ENCODE data around the genes ACBD4 and RPRML.

GRCh38 chr17:45135181-45135972 is at the start of gene ACBD4:
Gene ACBD4 (plus strand): TSS chr17:45135687.
- PRO-cap = unidirectional peak, plus-strand start at chr17:45135690
- RRBS = no CpG with 5 or more reads among the region's 41 CpGs

- PRO-cap = no peak
- RRBS = 100% methylated on average over 1 of the region's 21 CpGs
Measured at GRCh38 chr17:45142771-45143668, 5.3 kb upstream of the HEXIM1 start.

GRCh38 chr17:45150680-45151228 is 2.5 kb downstream of the HEXIM1 start:
- PRO-cap = no peak
- RRBS = no CpG with 5 or more reads among the region's 6 CpGs

- PRO-cap = no peak
- RRBS = no CpG with 5 or more reads among the region's 1 CpG
Measured at GRCh38 chr17:45158137-45158396, 3.6 kb upstream of the HEXIM2 start.

GRCh38 chr17:45158397-45158793 is 3.3 kb upstream of the HEXIM2 start:
- PRO-cap = no peak
- RRBS = no CpG with 5 or more reads among the region's 1 CpG

- PRO-cap = no peak
- RRBS = 8% methylated on average over 9 of the region's 13 CpGs
Measured at GRCh38 chr17:45222007-45222114, 176 bp downstream of the FMNL1 start.

- PRO-cap = no peak
- RRBS = 7% methylated on average over 44 of the region's 49 CpGs
Measured at GRCh38 chr17:45222115-45222609, 477 bp downstream of the FMNL1 start.

DNA sequence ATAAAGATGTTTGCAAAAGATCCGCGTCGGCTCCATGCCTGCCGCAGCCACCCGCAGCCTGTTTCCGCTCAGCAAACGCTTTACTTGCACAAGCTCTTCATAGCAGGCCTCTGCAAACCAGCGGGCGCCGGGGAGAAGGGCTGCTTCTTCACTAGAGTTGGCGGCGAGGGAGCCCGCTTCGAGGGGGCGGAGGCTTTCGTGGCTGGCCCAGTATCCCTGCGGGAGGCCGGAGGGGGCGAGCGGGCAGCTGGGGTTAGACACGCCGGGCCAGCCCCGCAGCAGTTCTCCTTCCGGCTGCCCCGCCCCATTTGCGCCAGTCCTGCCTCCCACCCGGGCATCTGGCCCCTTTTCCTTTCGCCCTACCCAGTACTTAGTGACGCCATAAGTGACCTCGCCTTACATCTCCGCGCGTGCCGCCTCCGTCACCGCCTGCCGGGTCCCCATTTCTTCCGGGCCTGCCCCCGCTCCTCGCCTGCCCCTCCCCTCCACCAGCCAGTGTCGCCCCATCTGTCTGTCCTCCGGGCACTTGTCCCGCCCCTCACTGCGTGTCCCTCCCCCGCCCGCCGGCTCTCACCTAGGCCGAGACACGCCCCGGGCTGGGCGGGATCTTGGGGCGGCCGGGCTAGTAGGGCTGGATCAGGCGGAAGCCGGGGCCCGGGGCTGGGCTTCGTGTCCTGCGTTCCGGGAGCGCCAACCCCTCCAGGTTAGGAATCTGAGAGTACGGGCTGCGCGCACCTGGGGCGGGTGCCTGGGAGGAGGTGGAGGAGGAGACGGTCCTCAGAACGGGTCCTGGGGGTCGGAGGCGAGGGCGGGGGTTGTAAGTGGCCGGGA is 14.4 kb downstream of the SPATA32 start:
- PRO-cap = bidirectional peak, plus-strand start at position 707 of the sequence, minus-strand start at position 310 of the sequence
- RRBS = 2% methylated on average over 28 of the region's 70 CpGs

DNA sequence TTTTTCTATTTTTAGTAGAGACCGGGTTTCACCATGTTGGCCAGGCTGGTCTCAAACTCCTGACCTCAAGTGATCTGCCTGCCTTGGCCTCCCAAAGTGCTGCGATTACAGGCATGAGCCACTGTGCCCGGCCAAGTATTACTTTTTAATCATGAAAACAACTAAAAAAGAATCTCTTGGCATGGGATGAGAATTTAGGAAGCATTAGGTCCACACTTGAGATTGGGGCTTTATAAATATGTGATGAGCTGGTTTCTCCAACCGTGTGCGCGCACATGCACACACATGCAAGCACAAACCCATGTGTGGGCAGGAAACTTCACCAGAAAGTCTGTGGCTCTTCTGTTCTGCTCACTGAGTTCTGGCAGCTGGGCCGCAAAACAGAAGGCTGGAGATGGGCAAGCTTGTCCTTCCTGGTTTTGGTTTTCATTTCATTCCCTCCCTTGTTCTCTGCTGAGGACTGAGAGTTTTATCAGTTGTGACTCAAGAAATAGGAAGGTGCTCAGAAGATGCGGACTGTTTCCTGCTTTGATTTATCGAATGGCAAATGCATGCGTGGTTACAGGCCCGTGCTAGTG is 14.3 kb downstream of the MAP3K14 start:
- PRO-cap = no peak
- RRBS = no CpG with 5 or more reads among the region's 11 CpGs

- PRO-cap = no peak
- RRBS = no CpG with 5 or more reads among the region's 5 CpGs
Measured at GRCh38 chr17:45315456-45316079, 1.3 kb downstream of the MAP3K14 start.

GRCh38 chr17:45396548-45397688 is 35.8 kb downstream of the ARHGAP27 start:
- PRO-cap = no peak
- RRBS = 96% methylated on average over 14 of the region's 44 CpGs

GRCh38 chr17:45413323-45413875 is 19.3 kb downstream of the ARHGAP27 start:
- PRO-cap = no peak
- RRBS = no CpG with 5 or more reads among the region's 12 CpGs

- PRO-cap = no peak
- RRBS = no CpG with 5 or more reads among the region's 13 CpGs
Measured at GRCh38 chr17:45415242-45416097, 17.2 kb downstream of the ARHGAP27 start.

DNA sequence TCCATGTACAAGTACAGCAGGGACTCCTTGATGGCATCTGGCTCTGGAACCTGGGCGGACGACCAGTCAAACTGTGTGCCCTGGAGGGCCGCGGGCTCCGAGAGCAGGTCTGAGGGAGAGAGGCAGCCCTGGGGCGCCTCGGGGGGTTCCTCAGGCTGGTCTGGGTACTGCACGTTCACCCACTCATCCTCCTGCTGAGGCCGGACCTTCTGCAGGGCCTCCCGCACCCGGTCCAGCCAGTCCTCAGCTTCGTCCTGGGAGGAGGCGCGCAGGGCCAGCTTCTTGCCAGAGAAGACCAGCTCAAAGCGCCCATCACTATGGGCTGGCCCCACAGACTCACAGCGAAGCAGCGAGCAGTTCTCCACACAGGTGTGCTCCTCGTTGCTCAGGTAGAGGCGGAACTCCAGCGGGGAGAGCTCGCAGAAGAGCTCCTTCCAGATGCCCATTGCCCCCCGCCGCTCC is 21.1 kb upstream of the ARHGAP27 start:
- PRO-cap = no peak
- RRBS = no CpG with 5 or more reads among the region's 23 CpGs

DNA sequence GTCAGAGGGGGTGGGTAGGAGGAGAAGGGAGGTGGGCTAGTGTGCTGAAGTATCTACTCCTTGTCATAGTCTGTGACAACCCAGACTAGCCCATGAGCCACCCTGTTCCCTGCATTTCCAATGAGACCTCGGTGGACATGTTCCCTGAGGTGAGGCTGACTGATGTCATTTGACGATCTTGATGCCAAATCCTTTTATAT is 21.2 kb downstream of the MAPT start:
- PRO-cap = no peak
- RRBS = no CpG with 5 or more reads among the region's 2 CpGs

GRCh38 chr17:45936480-45937004 is 42.2 kb downstream of the MAPT start:
- PRO-cap = no peak
- RRBS = no CpG with 5 or more reads among the region's 5 CpGs

DNA sequence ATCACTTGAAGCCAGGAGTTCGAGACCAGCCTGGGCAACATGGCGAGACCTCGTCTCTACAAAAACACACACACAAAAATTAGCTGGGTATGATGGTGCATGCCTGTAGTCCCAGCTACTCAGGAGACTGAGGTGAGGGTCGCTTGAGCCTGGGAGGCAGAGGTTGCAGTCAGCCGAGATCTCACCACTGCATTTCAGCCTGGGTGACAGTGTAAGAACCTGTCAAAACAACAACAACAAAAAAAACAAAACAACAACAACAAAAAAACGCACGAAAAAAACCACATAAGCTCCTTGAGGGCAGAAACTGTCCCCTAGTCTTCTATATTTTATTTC is 34.5 kb upstream of the KANSL1 start:
- PRO-cap = no peak
- RRBS = no CpG with 5 or more reads among the region's 7 CpGs

- PRO-cap = no peak
- RRBS = no CpG with 5 or more reads among the region's 5 CpGs
Measured at GRCh38 chr17:46665683-46666168, 75.3 kb downstream of the NSF start.

DNA sequence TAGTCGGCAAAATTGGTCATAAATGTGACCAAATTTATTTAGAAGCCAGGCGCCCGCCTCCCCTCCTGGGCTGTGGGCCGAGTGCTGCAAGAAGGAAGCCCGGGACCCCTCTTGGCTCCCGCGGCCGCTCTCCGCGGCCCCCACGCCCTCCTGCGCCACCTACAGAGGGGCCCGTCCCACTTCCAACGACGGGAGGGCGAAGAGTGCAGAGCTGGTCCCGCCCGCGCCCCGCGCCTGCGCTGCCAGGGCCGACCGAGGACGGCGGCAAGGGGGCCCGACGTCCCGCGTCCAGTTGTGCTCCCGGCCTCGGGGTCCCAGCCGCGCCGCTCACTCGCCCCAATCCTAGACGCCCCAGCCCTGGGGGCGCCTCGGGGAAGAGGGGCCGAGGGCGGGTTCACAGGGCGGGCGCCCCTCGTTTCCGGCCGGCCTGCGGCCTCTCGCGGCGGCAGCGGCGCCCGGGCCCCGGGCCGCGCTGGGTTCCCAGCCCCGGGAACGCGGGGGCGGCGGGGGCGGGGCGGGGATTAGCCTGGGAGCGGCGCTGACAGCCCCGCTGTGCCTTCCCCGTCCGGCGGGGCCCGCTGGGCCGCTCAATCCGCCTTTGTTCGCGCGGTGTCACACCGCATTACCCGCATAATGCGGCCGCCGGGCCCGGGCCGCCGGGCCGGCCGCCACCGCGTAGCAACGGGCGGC is 47.3 kb downstream of the WNT3 start:
- PRO-cap = unidirectional peak, plus-strand start at position 255 of the sequence
- RRBS = 2% methylated on average over 39 of the region's 89 CpGs

GRCh38 chr17:46979107-46979841 is at the start of gene RPRML:
Gene RPRML (minus strand): TSS chr17:46979253.
- PRO-cap = no peak
- RRBS = 3% methylated on average over 41 of the region's 60 CpGs